Mesangial cell (primary cell): ENCODE results near the genes THBS2, WDR27 and ERMARD.

- RAMPAGE, long total RNA: no peak
Observed at GRCh38 chr6:168624399-168624826, 183.4 kb downstream of the SMOC2 start.

GRCh38 chr6:168641425-168641871 lies 200.5 kb downstream of the SMOC2 start:
- RAMPAGE, long total RNA: no peak

DNA sequence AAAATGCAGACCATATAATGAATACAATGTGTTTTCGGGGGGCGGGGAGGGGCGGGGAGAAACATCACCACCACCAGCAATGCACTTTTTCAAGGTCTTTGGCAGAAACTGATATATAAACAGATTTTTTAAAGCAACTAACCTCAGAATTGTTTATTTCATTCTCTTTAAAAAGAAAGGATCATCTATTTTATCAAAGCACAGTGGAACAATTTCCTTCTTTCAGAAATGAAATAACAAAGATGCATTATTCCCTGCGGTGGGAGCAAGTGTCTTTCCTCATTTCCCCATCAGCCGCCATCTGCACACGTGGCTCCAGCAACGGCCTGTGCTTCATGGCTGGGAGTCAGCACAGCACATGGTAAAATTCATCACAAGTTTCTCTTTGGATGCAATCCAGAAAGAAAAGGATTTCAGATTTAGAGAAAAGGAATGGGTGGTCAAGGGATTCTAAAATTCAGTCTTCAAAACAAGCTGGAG lies 107.8 kb downstream of the THBS2 start:
- RAMPAGE, long total RNA: no peak

DNA sequence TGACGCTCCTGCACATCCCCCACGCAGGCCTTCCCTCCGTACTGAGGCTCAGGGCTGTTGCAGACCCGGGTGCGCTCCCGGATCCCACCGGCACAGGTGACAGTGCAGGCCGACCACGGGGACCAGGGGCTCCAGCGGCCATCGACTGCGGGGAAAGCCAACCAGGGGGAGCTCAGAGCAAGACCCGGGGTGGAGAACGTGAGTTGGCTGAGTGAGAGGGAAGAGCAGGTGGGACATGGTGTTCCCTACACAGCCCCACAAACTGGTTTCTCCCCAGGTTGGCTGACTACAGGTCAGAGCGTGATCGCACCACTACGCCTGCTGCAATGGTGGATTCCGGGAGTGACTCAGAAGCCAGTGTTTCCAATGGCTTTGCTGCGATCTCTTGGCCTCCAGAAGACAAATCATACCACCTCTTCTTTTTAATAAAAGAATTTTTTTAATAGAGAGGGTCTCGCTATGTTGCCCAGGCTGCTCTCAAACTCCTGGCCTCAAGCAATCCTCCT lies 18.8 kb downstream of the THBS2 start:
- RAMPAGE, long total RNA: no peak

DNA sequence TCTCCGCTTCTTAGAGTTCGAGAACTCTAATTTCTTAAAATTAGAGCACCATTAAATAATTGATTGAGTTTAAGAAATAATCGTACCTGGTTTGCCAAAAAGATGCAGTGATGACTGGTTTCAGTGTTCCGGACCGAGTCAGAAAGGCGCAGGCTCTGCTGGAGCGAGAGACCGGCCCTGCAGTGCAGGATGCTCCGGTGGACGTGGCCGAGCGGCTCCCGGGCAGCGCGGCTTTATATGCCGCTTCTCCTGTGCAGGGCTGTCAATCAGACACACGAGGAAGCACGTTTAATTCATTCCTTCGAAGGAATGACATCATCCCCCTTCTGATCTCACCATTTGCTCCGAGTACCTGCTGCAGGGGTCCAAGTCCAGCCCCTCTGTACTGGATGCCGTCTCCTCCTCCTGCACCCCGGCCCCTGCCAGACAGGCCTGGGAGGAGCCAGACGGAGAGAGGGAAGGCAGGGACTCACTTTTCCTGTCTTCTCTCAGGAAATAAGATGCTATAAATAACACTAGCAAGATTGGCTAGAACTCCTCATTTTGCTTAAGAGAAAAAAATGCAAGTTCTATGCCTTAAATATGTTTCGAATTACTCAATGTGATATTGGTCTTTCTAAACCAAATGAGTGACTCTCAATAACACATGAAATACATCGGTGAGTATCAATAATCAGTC lies at the start of gene THBS2:
THBS2 (minus strand) TSS at position 209 of the 679 bp plus-strand sequence.
- RAMPAGE, long total RNA: start-site peak on the minus strand centred at position 398 of the sequence, 34 bp wide, 40 reads

DNA sequence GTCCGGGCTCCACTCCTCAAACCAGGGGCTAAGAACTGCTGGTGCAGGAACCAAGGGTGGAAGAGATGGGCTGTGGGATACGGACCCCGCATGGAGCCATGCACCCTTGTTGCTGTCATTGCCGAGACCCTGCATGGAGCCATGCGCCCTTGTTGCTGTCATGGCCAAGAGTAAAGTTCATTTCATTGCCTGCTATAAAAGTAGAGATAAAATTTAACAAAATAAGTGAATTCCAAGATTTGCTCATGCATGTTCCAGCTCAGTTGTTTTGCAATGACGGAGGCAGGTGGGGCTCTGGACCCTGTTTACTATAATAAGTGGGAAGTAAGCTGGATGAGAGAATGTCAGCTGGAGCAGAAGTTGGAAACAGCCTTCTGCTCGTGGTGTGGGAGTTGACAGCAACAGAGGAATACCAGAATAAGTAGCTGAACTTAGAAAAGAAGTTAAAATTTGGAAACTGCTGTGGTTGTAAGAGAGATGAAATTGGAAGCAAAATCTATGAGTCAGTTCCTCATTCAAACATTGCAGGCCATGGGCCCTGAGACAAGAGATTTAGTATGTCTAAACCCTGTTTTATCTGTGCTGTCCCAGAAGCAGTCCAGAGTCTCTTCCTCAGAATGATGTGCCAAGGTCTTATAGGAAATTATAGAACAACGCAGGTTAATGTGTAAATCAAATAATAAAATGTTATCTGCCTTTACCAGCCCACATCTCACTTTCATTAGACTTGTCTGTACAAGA lies 15.7 kb upstream of the THBS2 start:
- RAMPAGE, long total RNA: no peak

DNA sequence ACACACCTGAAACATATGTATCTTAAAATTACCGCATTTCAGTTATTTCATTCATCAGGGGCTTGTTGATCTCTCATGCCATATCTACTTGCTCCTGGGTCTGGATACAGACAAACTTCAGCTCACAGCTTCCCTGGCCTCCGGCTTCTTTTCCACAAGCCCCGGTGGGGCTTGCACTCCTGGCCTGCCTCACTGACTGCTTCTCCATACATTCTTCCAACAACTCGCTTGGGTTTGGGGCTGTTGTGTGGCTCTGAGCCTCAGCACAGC lies 58.6 kb upstream of the THBS2 start:
- RAMPAGE, long total RNA: no peak

GRCh38 chr6:169450619-169451436 lies 197.2 kb upstream of the THBS2 start:
- RAMPAGE, long total RNA: no peak

GRCh38 chr6:169701856-169702093 lies at the start of gene WDR27:
TSS of gene WDR27 (minus strand) at chr6:169702029.
- RAMPAGE, long total RNA: start-site peak on the minus strand at chr6:169702029-169702081, 66 reads

GRCh38 chr6:169712261-169712676 lies 10.3 kb downstream of the C6orf120 start:
- RAMPAGE, long total RNA: no peak

DNA sequence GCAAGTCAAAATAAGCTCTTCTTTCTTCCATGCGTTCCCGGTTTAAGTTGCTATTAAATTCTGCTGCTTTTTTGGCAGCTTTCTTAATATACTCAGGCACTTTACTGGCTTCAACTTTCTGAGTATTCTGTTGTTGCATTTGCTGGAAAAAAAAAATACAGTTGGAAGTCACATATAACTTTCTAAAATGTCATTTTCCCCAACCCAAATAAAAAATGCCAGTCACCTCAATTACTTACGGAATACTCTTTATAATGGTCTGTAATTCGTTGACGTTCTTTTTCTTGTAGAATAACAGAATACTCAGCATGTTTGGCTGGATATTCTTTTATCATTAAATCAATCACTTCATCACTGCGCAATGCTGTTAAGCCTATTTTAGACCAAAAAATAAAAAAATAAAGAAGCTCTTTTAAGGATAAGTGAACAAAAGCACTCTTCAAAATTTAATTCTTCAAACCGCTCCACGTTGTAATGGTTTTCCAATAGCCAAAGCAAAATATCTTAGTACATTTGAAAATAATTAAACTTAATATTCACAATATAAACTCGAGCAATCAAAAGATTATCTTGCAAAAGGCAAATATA lies 8.5 kb downstream of the PHF10 start:
- RAMPAGE, long total RNA: no peak

DNA sequence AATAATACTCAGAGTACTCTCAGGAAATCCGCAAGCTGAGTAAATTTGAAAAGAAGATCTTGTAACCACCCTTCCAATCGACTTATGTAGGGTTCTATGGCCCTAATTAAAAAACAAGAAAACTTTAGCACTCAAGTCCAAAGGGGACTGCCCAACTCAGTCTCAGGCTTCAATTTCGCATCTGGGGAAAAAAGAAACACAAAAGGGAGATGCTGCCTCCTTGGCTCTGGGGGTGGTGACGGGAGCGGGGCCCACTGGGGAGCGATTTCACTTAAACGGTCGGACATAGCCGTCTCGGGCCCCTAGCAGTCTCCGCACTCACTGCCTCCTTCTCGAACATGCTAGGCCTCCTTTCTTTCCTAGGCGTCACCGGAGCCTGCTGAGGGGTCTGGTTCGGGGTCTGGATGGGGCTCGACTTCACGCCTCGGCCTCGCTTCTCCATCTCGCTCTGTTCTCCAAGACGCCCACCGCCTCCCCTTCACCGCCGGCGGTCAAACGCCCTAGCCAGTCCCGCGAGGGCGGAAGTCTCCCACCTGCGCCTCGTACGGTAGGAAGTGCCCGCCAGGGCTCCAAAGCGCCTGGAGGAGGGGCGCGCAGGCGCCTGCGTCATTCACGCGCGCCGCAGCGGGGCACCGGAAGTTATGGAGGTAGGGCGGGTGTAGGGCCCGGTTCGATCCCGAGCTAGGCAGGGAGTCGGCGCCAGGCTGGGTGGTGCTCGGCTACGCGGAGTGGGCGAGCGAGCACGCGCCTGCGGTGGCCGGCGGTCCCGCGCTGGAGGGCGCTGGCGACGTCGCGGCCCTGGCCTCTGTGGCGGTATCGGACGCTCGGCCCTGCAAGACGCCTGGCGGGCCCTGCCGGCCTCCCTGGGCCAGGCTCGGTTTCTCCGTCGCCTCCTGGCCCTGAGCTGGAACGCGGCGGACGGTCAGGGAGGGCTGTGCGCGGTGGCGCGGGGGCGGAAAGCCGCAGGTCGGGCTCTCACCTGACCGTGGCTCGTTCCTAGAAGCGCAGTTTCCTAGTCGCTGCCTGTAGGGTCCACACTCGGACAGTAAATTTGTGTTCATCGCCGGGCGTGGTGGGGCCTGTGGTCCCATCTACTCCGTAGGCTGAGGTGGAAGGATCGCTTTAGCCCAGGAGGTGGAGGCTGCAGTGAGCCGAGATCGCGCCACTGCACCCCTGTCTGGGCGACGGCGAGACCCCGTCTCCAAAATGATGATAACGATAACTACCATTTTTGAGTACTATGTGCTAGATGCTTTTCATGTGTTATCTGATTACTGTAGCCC lies at the start of gene ERMARD:
ERMARD (plus strand) TSS at position 606 of the 1,283 bp plus-strand sequence.
- RAMPAGE, long total RNA: start-site peak on the minus strand centred at position 523 of the sequence, 23 bp wide, 10 reads; start-site peak on the plus strand centred at position 618 of the sequence, 24 bp wide, 73 reads

DNA sequence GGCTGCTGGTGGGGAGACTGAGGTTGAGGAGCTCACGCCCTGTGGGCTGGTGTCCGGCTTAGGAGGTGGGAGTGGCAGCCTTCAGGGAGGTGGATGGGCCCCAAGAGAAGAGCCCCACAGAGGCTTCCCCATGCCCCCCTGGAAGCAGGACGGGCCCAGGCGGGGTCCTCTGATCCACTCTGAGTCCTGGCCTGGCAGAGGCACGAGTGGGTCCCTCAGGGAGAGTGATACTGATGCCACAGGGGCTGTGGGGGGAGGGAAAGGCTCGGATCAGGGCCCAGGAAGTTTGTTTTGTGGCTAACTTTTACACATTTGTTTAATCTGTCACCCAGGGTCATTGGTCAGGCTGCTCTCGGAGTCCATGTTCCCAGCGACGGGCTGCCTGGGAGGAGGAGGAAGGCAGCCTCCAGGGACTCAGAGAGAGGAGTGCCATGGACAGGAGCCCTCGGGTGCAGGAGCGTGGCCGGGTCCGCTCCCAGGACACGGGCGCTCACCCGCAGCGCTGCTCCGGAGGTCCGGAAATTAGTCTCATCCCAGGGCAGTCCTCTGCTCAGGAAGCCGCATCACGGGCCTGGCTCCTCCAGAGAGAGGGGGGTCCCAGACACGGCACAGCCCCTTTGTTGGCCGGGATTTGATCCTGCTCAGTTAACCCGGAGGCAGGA lies 170.9 kb downstream of the ERMARD start:
- RAMPAGE, long total RNA: no peak

DNA sequence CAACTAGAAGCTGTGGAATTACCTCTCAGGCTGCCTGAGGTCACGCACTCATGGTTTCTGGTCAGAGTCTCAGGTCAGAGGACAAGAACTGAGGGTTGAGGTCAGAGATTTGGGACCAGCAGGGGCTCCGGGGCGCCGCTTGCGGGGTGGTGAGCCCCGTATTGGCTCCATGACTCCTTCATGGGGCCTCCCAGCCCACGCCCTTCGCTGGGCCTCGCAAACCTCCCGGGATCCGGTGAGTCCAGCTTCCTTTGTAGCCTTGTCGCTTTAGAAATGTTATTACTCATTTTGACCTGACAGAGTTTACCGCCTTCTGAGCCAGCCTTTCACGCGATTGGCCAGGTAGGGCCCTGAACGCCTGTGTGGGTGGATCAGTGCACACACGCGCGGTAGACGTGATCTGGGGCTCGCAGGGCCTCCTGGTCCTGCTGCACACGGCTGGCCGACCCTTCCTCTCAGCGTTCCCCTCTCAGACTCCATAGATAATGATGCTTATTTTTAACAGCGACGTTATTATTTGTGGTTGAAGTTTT lies 181.1 kb downstream of the ERMARD start:
- RAMPAGE, long total RNA: no peak

GRCh38 chr6:169934335-169934898 lies 183.0 kb downstream of the ERMARD start:
- RAMPAGE, long total RNA: no peak

DNA sequence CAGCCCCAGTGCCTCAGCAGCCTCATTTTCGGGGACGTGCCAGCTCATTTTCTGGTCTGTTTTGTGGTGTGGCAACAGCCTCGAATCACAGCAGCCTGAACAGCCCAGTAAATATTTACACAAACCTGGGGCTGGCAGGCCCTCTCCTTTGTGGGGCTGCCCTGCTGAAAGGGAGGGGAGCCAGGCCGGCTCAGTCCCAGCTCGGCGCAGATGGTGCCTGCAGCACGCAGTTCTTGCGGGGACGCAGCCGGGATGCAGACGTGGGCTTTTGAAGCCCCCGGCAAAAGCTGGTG lies 259.8 kb downstream of the DLL1 start:
- RAMPAGE, long total RNA: no peak

DNA sequence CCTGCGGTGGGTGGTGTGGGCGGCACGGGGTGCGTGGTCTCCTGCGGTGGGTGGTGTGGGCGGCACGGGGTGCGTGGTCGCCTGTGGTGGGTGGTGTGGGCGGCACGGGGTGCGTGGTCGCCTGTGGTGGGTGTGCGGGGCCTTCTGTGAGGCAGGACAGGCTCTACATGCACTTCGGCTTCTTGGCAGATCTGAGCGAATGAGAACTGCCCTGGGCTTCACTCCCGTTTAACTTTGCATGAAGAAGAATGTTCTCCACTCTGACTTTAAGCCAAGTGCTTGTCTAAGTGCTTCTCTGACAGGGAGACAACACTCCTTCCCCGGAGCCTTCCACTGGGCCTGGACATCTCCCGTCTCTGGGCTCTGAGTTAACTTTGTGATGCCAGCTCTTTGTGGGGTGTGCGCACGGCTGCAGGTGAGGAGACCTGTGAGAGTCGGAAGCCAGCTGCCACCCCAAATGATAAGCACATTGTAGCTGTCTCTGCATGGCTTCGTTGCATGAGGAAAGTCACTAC lies 244.8 kb downstream of the DLL1 start:
- RAMPAGE, long total RNA: no peak

- RAMPAGE, long total RNA: no peak
Observed at GRCh38 chr6:170279794-170281048, 10.7 kb downstream of the DLL1 start.

- RAMPAGE, long total RNA: no peak
Observed at GRCh38 chr6:170352141-170352738, 45.7 kb downstream of the FAM120B start.

DNA sequence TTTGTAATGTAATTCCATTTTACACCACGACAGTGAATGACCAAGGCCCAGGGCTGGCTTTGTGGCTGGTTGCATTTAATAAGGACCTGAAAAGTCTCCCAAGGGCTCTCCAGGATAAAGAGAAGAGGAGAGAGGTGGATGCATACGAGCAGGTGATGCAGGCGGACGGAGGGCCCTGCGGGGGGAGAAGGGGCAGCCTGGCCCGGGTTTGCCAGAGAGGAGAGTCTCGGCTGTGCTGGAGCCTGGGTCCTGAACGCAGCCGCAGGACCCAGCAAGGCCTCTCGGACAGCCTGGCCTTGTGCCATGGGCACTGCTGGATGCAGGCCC lies 98.3 kb downstream of the PSMB1 start:
- RAMPAGE, long total RNA: no peak